ENCODE data around the genes CCDC7 and CUL2.

- RRBS, 2 experiments = under 1 to 1% methylated on average over 21 of the region's 58 CpGs
Observed at GRCh38 chr10:32445484-32446575, at the start of gene CCDC7. TSS of gene CCDC7 (plus strand) at chr10:32446140.

GRCh38 chr10:32998011-32998247, 39.9 kb upstream of the ITGB1 start:
- RRBS, 2 experiments = no CpG with 5 or more reads among the region's 4 CpGs

DNA sequence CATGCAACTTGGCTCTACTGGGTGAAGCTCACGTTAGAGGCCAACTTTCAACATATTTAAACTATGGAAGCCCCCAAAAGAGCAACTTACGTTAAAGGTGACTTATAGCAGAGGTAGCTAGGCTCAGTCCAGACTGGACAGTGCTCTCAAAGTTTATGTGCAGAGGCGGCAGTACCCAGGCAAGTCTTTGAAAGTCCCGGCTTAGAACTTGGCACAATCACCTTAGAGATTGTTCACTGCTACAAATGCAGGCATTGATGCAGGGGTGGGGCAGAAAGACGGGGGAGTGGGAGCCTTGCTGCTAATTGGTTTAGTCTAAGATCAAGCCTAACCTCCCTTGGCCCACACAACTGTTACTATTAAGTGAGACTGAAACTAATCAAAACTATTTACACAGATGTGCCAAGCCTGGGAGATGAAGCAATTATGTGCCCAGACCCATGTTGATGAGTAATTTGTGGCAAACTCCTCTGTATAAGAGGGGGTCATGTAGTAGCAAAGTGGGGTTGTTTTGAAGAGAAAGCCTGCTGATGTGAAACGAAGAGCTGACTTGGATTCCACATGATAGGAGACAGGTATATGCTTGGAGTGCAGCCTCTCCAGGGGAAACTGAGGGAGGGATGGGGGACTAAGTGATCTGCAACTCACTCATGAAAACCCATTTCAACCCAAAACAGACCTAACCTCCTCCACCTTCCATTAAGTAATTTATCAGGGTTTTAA, 178.2 kb upstream of the ITGB1 start:
- RRBS, 2 experiments = no CpG with 5 or more reads among the region's 6 CpGs

DNA sequence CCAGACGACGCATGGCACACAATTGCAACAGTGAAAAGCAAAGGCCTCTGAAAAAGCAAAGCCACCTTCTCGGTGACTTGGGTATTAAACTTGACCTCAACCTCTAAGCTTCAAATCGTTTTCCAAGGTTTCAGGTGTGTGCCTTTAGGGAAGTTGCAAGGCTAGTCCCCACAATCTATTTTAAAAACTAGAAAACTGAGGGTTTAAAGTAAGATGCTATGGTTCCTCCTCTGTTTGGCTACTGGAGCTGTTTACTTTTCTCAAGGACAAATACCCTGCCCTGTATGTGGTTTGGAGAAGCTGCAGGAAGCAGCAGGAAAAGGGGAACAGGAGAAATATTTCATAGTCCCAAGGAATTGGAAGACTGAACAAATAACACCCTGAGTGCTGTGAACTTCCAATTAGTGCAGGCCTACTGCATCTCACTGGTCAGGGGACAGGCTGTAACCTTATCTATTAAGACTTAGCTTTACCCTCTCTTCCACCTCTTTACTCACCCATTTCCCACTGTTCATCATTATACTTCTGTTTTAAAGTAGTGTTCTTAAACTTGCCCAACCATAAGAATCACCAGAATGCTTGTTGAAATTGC, 135.8 kb downstream of the NRP1 start:
- RRBS, 2 experiments = no CpG with 5 or more reads among the region's 4 CpGs

- RRBS, 2 experiments = no CpG with 5 or more reads among the region's 5 CpGs
Observed at GRCh38 chr10:33249639-33249957, 84.9 kb downstream of the NRP1 start.

GRCh38 chr10:33263373-33264026, 71.0 kb downstream of the NRP1 start:
- RRBS, 2 experiments = no CpG with 5 or more reads among the region's 5 CpGs

GRCh38 chr10:33661701-33662327, 327.3 kb upstream of the NRP1 start:
- RRBS, 2 experiments = no CpG with 5 or more reads among the region's 14 CpGs

DNA sequence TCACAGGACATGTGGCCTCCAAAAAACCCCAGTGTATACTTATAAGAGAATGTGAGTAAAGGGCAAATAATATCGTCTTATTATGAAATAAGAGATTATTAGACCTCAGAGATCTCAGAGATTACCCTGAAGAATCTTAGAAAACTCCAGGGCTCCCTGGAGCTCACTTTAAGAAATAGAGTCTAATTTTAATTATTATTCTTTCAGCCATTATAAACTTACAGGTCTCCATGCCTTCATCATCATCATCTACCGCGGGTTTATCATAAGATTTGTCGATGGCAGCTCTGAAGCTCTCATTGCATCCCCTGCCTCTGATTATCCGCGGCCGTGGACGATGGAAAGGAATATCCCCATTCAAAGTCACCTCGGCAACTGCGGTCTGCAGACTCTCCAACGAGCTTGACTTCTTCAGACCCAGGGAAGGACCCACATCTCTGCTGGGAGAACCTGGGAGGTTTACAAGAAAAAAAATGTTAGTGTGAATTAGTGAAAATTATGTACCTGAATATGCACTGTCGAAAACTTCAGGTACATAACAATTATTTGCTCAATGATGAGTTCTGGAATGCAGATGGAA, 484.1 kb downstream of the PARD3 start:
- RRBS, 2 experiments = no CpG with 5 or more reads among the region's 12 CpGs

- RRBS, 2 experiments = no CpG with 5 or more reads among the region's 15 CpGs
Observed at GRCh38 chr10:34608073-34608889, 206.8 kb downstream of the PARD3 start.

DNA sequence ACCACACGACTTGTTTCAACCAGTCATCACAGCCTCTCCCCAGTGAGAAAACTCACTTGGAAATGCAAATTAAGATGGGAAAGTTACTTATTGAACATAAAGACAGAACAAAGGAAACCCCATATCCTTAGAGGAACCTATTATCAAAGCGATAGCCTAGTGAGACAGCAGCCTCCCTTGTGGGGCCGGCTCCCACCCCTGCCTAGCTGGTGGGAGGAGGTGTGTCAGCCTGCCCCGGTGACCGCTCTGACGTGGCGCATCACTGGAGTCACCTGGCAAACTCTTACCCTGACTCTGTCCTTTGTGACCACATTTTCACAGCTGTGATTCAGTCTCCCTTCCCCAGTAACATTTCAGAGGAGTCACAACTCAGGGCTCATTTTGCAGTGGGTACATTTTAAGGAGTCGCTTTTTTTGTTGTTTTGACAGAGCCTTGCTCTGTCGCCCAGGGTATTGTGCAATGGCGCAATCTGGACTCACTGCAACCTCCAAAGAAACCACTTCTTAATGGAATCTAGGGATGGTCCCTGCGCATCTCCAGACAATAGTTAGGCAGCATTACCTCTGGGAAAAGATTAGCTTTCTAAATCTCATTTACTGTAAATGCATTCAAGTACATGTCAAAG, 126.7 kb upstream of the PARD3 start:
- RRBS, 2 experiments = 2 to 5% methylated on average over 2 of the region's 11 CpGs

GRCh38 chr10:35090111-35091015, at the start of gene CUL2:
TSS of gene CUL2 (minus strand) at chr10:35090341.
- RRBS, 2 experiments = 1 to 2% methylated on average over 25 to 35 of the region's 64 CpGs

- RRBS, 2 experiments = no CpG with 5 or more reads among the region's 2 CpGs
Observed at GRCh38 chr10:35208753-35209126, 82.1 kb downstream of the CREM start.

DNA sequence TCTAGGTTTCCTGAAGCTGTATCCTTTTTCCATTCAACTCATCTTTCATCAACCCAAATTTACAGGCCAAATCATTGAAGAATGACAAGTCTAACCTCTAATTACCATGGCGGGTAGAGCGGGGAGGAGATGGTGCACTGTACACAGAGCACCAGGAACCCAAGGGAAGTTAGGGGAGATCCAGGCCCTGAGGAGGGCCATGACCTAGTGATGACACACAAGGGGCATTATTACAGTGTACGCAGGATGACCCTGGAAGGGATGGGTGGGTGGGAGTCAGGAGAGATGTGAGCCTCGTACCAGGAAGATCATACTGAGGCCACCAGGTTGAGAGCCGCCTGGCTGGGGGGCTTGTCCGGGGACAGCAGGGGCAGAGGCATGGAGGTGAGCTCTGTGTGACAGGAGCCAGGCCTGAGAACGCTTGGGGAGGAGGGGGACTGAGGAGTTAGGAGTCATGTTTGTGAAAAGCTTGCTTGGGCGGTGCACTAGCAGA, 89.5 kb upstream of the CCNY start:
- RRBS, 2 experiments = no CpG with 5 or more reads among the region's 8 CpGs

- RRBS, 2 experiments = no CpG with 5 or more reads among the region's 8 CpGs
Observed at GRCh38 chr10:35368837-35369593, 32.7 kb downstream of the CCNY start.

GRCh38 chr10:35371393-35372083, 35.2 kb downstream of the CCNY start:
- RRBS, 2 experiments = no CpG with 5 or more reads among the region's 4 CpGs

DNA sequence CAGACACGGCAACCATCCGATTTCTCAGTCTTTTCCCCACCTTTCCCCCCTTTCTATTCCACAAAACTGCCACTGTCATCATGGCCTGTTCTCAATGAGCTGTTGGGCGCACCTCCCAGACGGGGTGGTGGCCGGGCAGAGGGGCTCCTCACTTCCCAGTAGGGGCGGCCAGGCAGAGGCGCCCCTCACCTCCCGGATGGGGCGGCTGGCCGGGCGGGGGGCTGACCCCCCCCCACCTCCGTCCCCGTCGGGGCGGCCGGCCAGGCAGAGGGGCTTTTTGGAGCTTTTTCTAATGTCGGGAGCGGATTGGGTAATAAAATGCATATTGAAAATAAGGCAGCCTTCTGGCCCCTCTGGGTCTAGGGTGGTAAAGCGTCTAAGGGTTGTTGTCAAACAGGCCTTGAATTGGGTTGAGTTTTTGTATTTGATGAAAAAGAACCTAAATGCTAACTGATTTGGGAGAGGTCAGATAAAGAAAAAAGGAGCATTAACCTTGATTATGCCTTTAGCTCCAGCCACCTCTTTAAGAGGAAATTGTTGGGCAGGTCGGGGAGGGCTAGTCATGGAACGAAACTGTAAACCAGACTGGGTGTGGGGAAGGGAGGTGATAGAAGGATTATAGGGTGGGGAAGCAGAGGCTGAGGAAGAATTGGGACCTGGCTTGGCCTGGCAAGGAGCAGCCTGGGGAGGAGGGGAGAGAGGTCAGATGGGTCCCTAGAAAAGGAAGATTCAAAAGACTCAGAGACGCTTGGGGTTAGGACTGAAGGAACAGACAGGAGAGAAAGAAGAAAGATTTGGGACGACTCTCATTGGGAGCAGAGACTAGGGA, 70.5 kb downstream of the CCNY start:
- RRBS, 2 experiments = no CpG with 5 or more reads among the region's 23 CpGs

DNA sequence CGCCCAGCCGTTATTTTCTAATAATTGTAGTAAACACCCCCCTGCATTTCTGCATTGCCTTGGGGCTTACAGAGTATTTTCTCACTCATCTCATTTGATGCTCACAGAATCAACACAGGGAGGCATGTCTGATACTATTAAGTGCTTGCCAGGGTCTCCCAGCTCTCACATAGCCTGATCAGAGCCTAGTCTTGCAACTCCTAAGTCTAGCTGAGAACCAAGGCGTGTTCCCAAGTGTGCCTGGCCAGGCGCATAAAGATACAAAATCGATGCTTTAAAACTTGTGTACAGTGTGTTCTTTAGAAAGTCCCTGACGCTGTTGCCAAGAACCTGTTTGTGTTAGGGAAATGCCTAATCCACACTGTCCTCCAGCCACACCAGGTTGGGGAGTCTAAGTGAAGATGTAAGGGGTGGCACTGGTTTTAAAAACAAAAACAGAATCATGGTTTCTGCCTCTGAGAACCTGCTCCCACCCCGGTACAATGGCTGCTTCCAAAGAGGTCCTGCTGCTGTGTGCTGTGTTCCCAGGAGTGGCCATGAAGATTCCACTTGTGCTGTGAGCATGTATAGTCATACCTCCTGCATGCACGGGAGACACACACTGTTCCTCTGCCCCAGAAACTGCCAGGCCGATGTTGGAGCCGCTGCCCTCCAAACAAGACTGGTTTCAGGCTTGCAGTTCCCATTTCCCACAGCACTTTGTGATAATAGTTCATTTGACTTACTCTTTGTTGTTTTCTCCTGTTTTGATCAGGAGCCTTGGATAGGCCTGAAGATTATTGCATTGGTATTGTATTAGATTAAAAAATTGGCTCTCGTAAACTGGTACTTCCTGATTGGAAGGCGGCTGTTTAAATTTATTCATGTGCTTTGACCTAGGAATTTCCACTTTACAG, 88.5 kb downstream of the CCNY start:
- RRBS, 2 experiments = no CpG with 5 or more reads among the region's 12 CpGs

DNA sequence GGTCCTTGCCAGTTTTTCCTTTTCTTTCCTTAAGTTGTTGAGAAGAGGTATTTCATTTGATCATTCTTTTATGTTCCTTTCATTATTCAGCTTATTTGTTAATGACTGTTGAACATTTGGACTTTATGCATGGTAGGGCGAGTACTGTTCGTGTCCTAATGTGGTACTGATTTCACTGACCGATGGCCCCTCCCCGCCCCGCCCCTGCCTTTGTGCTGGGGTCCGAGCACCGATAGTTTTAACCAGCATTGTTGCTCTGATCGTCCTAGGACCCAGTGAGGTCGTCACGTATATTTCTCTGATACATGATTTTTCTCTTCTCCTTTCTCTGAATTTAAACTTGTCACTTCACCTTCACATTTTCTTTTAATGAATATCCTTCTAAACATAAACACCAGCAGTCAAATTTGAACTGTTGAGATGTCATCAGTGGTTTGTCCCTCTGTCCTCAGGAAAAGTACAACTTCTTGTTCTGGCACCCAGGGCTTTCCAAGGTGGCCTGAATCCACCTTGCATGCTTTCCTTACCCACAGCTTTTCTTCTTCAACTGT, 128.9 kb downstream of the CCNY start:
- RRBS, 2 experiments = no CpG with 5 or more reads among the region's 10 CpGs

DNA sequence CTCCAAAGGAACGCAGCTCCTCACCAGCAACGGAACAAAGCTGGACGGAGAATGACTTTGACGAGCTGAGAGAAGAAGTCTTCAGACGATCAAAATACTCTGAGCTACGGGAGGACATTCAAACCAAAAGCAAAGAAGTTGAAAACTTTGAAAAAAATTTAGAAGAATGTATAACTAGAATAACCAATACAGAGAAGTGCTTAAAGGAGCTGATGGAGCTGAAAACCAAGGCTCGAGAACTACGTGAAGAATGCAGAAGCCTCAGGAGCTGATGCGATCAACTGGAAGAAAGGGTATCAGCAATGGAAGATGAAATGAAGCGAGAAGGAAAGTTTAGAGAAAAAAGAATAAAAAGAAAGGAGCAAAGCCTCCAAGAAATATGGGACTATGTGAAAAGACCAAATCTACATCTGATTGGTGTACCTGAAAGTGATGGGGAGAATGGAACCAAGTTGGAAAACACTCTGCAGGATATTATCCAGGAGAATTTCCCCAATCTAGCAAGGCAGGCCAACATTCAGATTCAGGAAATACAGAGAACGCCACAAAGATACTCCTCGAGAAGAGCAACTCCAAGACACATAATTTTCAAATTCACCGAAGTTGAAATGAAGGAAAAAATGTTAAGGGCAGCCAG, 130.3 kb upstream of the GJD4 start:
- RRBS, 2 experiments = no CpG with 5 or more reads among the region's 13 CpGs

GRCh38 chr10:35644394-35644749, 2.3 kb upstream of the FZD8 start:
- RRBS, 2 experiments = no CpG with 5 or more reads among the region's 7 CpGs

All from bronchial epithelial cell (primary cell).